ENCODE measurements around a stretch of chr1.

DNA sequence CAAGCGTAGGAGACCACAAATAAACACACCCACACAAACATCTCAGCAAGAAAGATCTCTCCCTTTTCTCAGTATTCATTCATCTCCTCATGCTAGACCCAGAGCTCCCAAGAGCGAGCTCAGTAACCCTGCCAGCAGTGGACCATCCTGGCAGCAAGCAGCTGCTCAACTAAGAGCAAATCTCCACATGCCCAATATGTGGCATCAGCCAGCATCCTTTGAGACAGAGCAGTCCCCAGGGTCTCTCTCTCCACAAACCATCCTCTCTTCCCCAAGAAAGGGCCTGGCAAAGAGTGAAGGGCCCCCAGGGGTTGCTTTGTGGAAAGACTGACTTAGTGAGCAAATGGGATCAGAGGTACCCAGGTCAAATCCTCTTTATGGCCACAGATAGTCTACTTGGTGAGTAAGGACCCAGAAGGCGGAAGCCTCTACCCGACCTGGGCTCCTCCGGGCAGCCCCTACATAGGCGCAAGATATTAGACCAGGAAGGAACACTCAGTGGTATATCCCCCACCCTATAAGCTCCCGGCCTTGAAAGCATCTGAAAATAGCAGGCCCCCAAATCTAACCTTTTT, 162.2 kb downstream of the MRPL37 start:
- RRBS: 97% methylated on average over 3 of the region's 7 CpGs

DNA sequence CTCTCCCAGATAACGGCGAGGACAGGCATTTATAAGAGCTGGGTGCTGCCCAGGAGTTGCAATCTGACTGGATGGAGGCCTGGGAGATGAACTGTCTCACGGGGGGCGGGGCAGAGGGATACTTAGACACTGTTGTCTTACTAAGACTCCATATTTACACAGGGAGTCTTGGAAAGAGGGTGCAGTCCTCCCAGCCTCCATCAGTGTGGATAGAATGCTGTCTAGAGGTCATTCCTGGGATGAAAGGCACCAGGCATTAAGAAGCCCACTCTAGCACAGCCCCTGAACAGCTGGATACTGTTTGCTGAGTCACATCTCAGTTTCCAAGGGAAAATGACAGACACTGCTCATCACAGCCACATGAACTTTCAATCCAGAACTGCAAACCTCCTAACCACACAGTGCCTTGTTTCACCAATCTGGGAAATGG, 162.9 kb downstream of the MRPL37 start:
- RRBS: no CpG with 5 or more reads among the region's 4 CpGs

GRCh38 chr1:54407178-54407998, 140.6 kb upstream of the ACOT11 start:
- RRBS: no CpG with 5 or more reads among the region's 25 CpGs

GRCh38 chr1:54514136-54514579, 33.9 kb upstream of the ACOT11 start:
- RRBS: no CpG with 5 or more reads among the region's 12 CpGs

GRCh38 chr1:54541741-54542864, 5.9 kb upstream of the ACOT11 start:
- RRBS: 2% methylated on average over 29 of the region's 79 CpGs

- RRBS: 88% methylated on average over 2 of the region's 9 CpGs
Measured at GRCh38 chr1:54590144-54590794, 33.1 kb downstream of the FAM151A start.

DNA sequence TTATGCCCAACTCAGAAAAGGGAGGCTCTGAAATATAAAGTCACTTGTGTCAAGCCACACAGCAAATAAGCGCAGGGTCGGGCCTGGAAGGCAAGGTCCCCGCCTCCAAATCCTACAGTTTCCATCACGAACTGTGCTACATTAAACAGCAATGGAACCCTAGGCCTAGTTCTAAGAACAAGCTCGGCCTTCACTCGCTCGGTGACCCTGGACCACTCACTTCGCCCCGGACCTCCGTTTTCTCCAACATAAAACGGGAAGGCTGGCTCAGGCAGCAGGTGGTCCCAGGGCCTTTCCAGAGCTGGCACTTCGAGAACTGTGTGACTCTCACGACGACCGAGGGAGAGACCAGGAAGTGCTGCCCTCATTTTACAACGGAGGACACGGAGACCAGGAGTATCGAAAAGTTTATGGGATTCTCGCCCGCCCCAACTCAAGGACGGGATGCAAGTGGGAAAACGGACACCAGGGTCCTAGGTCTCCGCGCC, 379 bp downstream of the PARS2 start:
- RRBS: no CpG with 5 or more reads among the region's 24 CpGs

- RRBS: no CpG with 5 or more reads among the region's 3 CpGs
Measured at GRCh38 chr1:54798129-54798745, 2.9 kb downstream of the TTC22 start.

- RRBS: no CpG with 5 or more reads among the region's 7 CpGs
Measured at GRCh38 chr1:54798746-54799793, 2.1 kb downstream of the TTC22 start.

DNA sequence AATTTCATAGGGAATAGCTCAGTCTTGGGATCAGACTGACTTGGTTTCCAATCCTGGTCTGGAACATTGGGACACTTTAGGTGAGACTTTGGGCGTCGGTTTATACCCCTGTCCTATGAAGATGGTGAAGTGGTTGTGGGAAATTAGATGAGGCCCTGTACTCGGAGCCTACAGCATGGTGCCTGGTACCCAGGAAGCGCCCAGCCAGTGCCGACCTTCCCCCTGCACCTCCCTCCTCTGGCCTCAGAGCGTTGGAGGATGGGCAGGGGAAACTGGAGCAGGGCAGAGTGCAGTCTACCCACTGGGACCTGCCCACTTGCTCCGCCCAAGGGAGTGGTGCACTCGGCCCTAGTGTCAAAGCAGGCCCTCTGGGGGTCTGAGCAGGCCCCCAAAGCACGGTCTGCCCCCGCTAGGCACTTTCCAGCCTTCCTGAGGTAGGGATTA, 8.2 kb downstream of the LEXM start:
- RRBS: no CpG with 5 or more reads among the region's 10 CpGs

DNA sequence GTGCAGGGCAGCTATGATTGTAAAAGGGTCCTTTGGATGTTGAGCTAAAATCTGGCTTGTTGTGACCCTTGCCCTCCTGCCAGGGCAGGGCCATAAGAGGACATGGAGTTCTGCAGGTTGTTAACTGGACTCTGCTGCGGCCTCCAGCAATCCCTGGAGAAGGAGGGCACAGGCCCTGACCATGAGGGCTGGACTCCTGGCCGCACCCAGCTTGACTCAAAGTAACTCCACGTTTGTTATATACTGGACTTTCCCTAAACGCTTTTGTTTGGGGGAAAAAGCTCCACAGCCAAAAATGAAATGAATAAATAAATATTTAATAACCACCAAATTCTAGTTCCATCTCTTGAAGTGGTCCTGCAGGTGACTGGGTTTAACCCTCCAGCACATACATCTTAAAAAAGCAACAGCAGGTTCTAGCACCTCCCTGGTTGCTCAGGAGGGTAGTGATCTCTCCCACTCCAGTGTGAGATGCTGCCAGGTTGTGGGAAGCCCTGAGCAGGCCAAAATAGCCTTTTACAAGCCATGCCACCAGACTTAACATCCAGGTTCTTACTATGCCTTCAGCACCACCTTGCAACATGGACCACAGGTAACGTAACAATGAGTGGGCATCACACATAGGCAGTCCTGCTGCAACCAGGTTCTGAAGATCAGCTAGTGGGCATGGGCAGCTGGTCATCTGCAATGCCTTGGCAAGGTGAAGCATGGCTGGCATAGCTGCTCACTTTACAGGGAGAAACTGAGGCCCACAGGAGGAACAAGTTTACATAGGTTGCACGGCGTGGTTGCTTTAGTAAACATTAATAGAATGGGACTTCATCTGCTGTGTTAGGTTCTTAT, 40.2 kb downstream of the LEXM start:
- RRBS: no CpG with 5 or more reads among the region's 7 CpGs

DNA sequence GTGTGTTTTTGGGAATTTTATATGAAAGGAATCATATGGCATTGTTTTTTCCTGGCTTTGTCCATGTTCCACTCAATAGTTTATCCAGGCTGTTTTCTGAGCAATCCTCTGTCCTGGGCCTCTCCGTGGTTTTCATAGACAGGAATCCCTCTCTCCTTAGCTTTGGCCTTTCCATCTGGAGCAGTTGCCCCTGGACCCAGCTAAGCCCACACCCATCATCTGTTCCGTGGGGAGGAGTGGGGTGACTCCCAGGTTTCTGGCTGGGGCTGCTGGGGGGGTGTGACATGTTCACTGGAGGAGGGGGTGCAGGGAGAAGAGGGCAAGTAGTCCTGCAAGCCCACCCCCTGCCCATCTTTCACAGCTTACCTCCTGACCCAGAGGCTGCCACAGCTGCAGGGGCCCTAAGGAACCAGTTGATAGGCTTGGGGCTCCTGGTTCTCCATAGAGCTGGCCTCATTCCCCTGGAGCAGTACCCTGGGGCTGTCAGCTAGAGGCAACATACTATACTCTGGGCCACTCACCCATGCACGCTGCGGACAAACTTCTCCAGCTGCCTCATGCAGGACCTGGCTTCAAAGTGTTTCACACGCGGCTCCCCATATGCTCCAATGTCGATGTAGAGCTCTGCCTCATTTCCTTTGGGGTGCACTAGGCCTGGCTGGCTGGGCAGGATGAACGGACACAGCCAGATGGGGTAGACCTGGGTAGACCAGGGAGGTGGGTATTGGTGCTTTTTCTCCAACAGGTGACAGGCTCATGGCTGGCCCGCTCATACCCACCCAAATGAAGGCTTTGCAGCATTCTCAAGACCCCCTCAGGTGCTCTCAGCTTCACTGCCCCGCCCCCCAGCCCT, 33.9 kb downstream of the DHCR24 start:
- RRBS: no CpG with 5 or more reads among the region's 10 CpGs

GRCh38 chr1:54853895-54854530, 33.0 kb downstream of the DHCR24 start:
- RRBS: no CpG with 5 or more reads among the region's 12 CpGs

DNA sequence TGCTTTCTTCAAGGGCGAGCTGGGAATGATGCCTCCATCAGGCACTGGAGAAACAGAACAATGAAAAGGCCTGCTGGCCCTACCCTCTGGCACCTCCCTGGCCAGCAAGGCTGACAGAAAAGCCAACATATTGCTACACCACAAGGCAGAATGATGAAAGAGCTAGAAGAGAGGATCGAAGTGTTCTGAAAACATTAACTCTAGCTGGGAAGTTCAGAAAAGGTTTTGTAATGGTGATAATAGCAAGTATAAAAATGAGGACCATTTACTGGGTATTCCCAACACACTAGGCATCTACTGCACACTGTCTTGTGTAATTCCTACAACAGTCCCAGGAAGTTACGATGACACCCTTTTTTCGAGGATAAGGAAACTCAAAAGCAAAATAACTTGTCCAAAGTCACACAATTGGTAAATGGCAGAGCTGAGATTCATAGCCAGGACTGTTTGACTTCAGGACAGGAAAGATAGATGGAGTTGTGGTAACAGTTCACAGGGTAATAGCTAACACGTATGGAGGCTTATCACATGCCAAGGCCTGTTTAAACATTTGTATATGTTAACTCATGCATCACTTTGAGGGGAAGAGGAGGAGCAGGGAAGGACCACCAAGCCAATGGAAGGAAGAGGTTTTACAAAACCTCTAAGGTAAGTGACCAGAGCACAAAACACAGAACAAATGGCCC, 3.0 kb downstream of the DHCR24 start:
- RRBS: no CpG with 5 or more reads among the region's 5 CpGs

- RRBS: no CpG with 5 or more reads among the region's 15 CpGs
Measured at GRCh38 chr1:55052553-55053019, 13.2 kb downstream of the PCSK9 start.

DNA sequence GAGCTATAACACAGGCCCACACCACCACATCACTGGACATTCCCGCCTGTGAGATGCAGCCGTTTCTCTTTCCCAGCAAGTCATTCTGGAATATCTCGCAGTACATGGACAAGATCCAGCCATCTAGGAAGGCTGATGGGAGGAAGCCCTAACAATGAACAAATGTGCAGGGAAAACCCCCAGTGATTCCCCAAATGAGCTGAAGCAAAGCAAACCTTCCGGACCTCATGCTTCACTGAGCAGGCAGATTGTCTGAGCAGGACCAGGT, 445.5 kb downstream of the PLPP3 start:
- RRBS: no CpG with 5 or more reads among the region's 4 CpGs

- RRBS: no CpG with 5 or more reads among the region's 3 CpGs
Measured at GRCh38 chr1:56390147-56390509, 189.2 kb downstream of the PLPP3 start.

- RRBS: no CpG with 5 or more reads among the region's 10 CpGs
Measured at GRCh38 chr1:56432477-56433648, 146.5 kb downstream of the PLPP3 start.

DNA sequence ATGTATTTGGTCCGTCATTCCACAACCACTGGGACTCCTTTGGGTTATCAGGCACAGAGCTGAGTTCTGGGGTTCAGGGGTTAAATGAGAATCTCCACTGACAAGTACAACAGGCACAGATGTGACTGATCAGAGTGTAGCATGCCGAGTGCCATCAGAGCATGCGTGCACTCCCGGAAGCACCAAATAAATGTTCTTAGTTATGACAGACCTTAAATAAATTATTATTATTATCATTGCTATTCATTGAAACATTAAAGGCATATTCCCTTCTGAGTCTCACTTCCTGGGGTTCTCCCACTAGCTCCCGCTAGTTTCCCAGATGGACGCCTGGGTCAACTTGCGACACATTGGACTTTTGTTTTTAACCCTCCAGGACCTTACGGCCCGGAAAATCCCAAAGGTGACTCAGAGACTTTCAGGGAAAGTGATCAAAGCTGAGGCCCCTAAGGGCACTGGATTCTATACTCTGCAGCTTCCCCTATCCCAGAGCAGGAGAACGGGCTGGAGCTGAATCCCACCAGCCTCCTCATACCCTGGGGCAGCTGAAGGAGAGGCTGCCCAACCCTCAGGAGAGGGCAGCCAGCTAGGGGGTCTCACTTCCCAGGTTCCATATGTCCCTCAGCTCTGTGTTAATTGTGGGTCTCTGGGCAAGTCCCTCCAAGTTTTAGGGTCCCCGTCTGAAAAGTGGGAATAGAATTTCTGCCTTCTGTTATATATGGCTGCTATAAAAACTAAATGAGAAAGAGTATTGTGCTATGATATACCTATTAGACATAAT, 130.4 kb downstream of the PLPP3 start:
- RRBS: no CpG with 5 or more reads among the region's 11 CpGs

DNA sequence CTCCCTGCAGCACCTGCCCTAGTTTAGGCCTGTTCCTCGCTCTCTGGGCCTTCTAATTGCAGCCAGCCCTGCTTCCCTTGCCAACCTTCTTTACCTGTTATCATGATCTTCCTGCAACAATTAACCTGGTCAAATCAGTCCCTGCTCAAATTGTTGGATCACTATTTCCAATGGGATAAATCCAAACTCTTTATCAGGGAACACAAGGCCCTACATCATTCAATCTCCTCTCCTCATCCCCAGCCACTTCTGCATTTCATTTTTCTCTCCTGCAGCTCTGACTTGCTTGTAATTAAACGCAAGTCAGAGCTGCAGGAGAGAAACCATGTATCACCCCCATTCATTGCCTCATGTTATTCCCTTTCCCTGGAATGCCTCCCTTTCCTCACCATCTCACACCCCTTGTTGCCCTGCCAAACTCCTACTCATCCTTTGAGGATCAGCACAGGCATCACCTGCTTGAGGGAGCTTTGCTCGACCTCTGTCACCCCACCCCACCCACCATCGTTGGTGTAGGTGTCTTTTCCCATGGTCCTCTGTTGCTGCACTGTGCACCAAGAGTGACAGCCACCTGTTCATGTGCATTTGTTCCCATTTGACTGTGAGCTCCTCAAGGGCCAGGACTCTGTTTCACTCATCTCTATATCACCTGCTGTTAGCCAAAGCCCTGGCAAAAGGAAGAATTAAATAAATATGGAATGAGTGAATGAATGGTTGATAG, 117.3 kb downstream of the PLPP3 start:
- RRBS: no CpG with 5 or more reads among the region's 4 CpGs